ENCODE data around the gene SHISA6.

- PRO-cap, 3 experiments, result no peak in any of the 3 experiments
- RRBS, result no CpG with 5 or more reads among the region's 11 CpGs
Measured at GRCh38 chr17:9057329-9057798, 36.1 kb downstream of the NTN1 start.

GRCh38 chr17:9217560-9218227, 196.4 kb downstream of the NTN1 start:
- PRO-cap, 3 experiments, result peak in 1 of 3 experiments; most common plus-strand start chr17:9217954 (in 1)
- RRBS, result no CpG with 5 or more reads among the region's 4 CpGs

DNA sequence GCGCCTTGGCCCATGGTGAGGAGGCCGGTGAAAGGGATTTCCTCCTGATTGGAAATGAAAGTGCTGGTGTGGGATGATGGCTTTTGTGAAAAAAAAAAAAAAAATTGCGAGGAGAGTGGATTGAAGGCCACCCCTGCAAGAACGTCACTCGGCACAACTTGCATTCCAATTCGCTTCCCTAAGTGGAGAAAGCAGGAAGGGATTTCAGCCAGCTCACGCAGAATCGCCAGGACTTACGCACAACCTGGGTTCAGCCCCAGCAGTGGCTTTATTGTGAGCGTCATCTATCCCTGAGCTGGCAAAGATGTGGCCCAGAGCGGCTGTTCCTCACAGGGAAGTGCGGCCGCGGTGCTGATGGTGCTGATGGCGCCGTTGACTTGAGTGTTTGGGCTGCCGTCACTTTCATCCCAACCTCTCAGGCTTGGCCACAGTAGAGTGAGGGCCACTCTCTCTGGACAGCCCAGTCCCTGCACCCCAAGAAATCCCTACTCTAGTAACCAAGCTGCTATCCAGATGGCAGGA, 197.6 kb downstream of the NTN1 start:
- PRO-cap, 3 experiments, result no peak in any of the 3 experiments
- RRBS, result no CpG with 5 or more reads among the region's 17 CpGs

GRCh38 chr17:9247310-9247909, 226.1 kb downstream of the NTN1 start:
- PRO-cap, 3 experiments, result no peak in any of the 3 experiments
- RRBS, result no CpG with 5 or more reads among the region's 23 CpGs

- PRO-cap, 3 experiments, result no peak in any of the 3 experiments
- RRBS, result no CpG with 5 or more reads among the region's 2 CpGs
Measured at GRCh38 chr17:9284761-9284987, 263.4 kb downstream of the NTN1 start.

GRCh38 chr17:9465290-9465792, 110.3 kb downstream of the STX8 start:
- PRO-cap, 3 experiments, result no peak in any of the 3 experiments
- RRBS, result no CpG with 5 or more reads among the region's 15 CpGs

DNA sequence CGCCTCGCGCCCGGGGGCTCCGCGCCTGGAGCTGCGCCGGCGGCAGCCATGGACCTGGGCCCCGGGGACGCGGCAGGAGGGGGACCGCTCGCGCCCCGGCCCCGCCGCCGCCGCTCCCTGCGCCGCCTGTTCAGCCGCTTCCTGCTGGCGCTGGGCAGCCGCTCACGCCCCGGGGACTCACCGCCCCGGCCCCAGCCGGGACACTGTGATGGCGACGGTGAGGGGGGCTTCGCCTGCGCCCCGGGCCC, 192 bp downstream of the USP43 start:
- PRO-cap, 3 experiments, result no peak in any of the 3 experiments
- RRBS, result 2% methylated on average over 14 of the region's 35 CpGs

DNA sequence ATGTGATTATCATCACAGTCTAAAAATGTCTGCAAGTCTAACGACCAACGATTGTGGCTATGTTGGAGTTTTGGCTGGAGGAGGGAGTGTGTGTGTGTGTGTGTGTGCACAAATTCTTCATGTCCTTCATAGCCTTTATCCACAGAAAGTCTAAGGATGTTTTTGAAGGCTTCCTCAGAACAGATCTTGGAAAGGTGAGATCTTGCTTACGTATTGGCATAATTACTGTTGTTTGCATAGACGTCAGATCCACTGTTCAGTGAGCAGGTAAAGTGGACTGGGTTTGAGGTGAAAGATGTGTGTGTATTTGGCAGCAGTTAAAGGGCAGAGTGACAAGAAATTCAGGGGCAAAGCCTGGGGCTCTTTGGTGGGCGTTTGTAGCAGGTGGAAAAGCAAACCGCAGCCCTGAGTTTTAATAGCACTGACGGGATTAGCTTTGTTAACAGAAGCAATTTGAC, 25.9 kb downstream of the USP43 start:
- PRO-cap, 3 experiments, result no peak in any of the 3 experiments
- RRBS, result no CpG with 5 or more reads among the region's 7 CpGs

DNA sequence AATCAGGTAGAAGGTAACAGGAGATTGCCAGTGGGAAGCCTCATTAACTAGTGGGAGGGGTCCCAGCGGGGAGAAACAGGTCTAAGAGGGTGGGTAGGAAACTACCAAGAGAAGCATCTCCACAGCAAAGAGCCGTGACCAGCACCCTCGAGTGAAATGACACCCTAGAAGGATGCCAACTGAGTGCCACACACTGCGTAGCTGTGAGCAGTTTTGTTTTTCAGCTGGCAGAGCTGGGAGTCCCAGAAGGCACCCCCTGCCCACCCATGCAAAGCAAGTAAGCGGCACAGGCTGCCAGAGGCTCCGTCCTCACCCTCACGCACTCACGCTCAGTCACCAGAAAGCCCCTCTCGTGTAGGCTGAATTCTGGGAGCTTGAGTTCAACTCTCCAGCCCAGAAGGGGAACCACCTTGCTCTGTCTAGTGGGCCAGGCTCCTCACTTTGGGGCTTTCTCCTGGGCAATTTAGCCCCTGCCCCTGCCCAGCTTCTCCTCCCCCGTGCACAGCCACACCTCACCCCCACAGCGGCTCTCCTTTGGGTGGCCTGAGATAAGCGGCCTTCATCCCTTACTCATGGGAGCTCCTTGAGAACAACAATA, 146.0 kb downstream of the GAS7 start:
- PRO-cap, 3 experiments, result no peak in any of the 3 experiments
- RRBS, result no CpG with 5 or more reads among the region's 12 CpGs

DNA sequence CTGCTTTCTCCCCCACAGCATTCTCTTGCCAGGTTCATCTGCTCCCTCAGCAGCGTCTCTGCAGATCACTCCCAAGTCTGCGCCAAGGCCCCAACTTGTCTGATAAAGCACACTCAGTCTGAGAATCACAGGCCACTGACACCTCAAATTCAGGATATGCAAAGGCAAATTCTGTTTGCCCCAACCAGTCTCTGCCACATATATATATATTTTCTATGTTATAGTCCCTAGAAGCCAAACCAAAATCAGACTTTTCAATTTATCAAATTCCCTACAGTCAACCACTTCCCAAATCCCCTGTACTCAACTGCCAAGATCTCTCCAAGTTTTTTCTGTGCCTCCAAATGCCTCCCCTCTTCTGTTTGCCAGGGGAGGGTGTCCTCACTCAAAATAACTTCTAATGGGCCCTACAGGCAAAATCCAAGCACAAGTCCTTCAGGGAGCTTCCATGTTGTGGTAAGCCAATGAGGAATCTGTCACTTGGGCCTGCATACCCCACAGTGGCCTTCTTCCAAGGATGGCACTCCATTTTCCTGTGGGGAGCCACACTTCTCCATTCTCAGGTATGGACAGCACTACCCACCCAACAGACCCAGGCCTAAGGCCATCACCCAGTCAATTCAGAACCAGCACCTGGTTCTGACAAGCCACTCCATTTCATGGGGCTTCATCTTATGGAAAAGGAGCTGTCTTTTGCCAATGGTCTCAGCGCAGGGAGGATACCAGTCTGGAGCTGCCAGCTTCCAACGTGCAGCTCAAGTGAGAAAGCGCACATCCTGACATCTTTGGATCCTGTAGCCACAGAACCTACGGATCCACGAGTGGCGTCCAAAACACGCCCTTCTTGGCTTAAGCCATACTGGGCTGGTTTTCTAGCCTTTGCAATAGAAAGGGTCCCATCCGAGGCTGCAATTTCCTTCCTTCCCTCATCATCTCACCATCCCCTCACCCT, 102.1 kb downstream of the GAS7 start:
- PRO-cap, 3 experiments, result no peak in any of the 3 experiments
- RRBS, result no CpG with 5 or more reads among the region's 10 CpGs

- PRO-cap, 3 experiments, result peak in 1 of 3 experiments; most common minus-strand start chr17:10115233 (in 1)
- RRBS, result no CpG with 5 or more reads among the region's 12 CpGs
Measured at GRCh38 chr17:10114894-10115759, 83.3 kb downstream of the GAS7 start.

GRCh38 chr17:10291682-10292067, 81.1 kb downstream of the MYH13 start:
- PRO-cap, 3 experiments, result peak in 2 of 3 experiments; most common plus-strand start chr17:10291820 (in 2)
- RRBS, result no CpG with 5 or more reads among the region's 12 CpGs

- PRO-cap, 3 experiments, result no peak in any of the 3 experiments
- RRBS, result no CpG with 5 or more reads among the region's 9 CpGs
Measured at GRCh38 chr17:10617988-10618688, 39.0 kb downstream of the MYH3 start.

DNA sequence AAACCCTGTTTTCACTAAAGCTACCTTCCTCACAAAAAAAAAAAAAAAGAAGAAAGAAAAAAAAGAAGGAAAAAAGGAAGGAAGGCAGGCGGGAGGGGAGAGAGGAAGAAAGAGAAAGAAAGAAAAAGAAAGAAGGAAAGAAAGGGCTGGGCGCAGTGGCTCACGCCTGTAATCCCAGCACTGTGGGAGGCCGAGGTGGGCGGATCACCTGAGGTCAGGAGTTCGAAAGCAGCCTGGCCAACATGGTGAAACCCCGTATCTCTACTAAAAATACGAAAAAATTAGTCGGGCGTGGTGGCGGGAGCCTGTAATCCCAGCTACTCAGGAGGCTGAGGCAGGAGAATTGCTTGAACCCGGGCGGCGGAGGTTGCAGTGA, 354 bp upstream of the TMEM220 start:
- PRO-cap, 3 experiments, result no peak in any of the 3 experiments
- RRBS, result no CpG with 5 or more reads among the region's 14 CpGs

DNA sequence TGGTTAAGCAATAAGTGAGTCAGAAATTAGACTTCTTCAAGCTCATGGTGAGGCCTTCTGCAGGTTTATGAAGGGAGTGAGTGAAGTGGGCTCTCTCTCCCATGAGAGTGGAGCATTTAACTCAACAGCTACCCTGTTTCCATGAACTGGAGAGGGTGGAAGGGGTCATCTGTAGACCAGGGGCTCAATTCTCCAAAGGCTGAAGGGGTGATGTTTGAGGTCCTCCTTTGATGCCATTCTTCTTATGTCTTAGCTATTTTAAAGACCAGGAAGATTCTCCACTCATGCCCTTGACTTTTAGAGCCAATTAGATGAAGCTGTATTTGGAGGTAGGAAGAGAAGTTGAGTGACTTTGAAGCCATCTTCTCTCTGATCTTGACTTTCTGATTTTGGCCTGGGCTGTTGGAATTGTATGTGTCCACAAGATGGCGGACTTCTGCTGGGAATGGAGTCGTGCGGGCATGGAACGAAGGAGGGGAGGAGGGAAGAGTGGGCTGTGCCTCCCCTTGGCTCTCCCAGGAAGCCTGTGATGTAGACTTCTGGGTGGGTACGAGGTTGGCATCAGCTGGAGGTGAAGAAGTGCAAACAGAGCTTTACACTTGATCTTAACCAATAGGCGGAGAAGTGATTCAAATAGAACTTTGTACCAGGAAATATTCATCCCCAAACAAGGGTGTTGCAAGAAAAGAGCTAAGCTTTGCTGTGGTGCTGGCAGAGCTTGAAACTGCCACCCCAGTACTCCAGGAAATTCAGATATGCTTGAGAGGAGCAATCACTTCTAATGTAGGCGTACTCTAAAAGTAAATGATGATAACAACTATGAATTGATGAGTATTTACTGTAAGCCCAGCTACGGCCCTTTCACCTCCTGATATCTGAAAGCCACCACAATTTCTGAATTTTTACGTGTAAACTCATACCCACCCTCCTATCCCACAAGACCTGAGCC, 7.3 kb upstream of the TMEM220 start:
- PRO-cap, 3 experiments, result no peak in any of the 3 experiments
- RRBS, result no CpG with 5 or more reads among the region's 9 CpGs

DNA sequence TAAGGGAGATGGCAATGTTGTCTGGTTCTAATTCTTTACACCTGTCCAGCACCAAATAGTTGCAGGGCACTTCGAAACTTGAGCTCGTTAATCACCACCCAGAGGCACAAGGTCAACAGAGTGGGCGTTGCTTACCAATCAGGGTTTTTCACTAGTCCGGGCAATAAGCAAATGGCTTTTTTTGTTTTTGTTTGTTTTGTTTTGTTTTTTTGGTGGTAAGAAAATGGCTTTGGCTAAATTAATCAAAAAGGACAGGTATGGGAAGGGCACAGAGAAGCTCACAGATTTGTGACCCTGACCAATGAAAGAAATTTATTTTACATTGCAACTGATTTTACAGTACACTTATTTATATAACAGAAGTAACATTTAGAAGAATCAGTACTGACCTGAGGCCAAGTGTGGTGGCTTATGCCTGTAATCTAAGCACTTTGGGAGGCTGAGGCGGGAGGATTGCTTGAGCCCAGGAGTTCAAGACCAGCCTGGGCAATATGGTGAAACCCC, 28.4 kb upstream of the TMEM220 start:
- PRO-cap, 3 experiments, result no peak in any of the 3 experiments
- RRBS, result no CpG with 5 or more reads among the region's 5 CpGs

DNA sequence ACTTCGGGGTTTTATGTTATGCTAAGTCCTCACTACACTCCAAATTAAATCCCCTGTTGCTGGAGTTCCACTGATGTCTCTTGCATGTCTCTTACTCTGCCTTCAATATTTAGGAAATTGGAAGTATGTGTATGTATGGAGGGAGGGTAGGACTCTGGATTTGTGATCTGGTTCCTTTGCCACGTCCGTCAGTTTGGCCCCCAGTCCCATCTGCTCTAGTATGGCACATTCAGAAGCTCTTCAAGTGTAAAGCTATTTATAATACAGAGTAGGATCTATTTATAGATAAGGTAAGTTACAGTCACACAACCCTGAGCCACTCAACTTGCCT, 19.1 kb downstream of the TMEM238L start:
- PRO-cap, 3 experiments, result no peak in any of the 3 experiments
- RRBS, result no CpG with 5 or more reads among the region's 3 CpGs

GRCh38 chr17:10804480-10804922, 602 bp upstream of the TMEM238L start:
- PRO-cap, 3 experiments, result no peak in any of the 3 experiments
- RRBS, result no CpG with 5 or more reads among the region's 7 CpGs

GRCh38 chr17:11240882-11241681, at the start of gene SHISA6:
TSS of gene SHISA6 (plus strand) at chr17:11241213.
- PRO-cap, 3 experiments, result no peak in any of the 3 experiments
- RRBS, result 3% methylated on average over 84 of the region's 131 CpGs

DNA sequence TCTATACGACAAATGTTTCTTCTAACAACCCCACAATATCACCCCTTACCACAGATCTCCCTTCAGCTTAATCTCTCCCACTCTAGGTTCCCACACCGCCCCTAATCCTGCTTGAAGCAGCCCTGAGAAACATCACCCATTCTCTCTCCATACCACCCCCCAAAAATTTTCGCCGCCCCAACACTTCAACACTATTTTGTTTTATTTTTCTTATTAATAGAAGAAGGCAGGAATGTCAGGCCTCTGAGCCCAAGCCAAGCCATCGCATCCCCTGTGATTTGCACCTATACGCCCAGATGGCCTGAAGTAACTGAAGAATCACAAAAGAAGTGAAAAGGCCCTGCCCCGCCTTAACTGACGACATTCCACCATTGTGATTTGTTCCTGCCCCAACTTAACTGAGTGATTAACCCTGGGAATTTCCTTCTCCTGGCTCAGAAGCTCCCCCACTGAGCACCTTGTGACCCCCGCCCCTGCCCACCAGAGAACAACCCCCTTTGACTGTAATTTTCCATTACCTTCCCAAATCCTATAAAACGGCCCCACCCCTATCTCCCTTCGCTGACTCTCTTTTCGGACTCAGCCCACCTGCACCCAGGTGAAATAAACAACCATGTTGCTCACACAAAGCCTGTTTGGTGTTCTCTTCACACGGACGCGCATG, 20.9 kb downstream of the ZNF18 start:
- PRO-cap, 3 experiments, result no peak in any of the 3 experiments
- RRBS, result no CpG with 5 or more reads among the region's 15 CpGs

Data from breast (tissue), 4 donors.